ENCODE results near the gene RAB4B.

DNA sequence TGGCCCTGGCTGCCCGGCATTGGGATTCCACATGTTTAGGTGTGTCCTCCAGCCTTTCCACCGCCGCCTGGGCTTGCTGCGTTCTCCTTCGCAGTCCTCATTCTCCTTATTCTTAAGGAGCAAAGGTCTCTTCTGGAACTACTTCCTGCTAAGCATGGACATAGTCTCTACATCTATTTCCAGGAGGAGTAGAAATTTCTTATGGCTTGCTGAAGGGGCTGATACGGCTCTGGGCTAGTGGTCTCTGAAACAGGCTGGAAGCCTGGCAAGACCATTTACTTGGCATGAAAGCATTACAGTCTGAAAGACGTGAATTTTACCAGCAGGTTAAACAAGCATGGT lies 27.3 kb upstream of the PSMC4 start:
- RAMPAGE, long total RNA = start-site peak on the minus strand centred at position 92 of the sequence, 11 bp wide, 124 and 737 reads in 2 replicates
- RRBS = no CpG with 5 or more reads among the region's 7 CpGs
PRO-cap:
- standard = no peak
- CoPRO, capped RNA only, 2 experiments = no peak in any of the 2 experiments
- CoPRO, capped and uncapped RNA, 2 experiments = no peak in any of the 2 experiments
- CoPRO, uncapped RNA only, 2 experiments = no peak in any of the 2 experiments
CAGE:
- cytosol, long polyA plus RNA = no peak
- long polyA plus RNA = no peak
- nucleolus, long total RNA = no peak
- nucleus, long polyA plus RNA = no peak

DNA sequence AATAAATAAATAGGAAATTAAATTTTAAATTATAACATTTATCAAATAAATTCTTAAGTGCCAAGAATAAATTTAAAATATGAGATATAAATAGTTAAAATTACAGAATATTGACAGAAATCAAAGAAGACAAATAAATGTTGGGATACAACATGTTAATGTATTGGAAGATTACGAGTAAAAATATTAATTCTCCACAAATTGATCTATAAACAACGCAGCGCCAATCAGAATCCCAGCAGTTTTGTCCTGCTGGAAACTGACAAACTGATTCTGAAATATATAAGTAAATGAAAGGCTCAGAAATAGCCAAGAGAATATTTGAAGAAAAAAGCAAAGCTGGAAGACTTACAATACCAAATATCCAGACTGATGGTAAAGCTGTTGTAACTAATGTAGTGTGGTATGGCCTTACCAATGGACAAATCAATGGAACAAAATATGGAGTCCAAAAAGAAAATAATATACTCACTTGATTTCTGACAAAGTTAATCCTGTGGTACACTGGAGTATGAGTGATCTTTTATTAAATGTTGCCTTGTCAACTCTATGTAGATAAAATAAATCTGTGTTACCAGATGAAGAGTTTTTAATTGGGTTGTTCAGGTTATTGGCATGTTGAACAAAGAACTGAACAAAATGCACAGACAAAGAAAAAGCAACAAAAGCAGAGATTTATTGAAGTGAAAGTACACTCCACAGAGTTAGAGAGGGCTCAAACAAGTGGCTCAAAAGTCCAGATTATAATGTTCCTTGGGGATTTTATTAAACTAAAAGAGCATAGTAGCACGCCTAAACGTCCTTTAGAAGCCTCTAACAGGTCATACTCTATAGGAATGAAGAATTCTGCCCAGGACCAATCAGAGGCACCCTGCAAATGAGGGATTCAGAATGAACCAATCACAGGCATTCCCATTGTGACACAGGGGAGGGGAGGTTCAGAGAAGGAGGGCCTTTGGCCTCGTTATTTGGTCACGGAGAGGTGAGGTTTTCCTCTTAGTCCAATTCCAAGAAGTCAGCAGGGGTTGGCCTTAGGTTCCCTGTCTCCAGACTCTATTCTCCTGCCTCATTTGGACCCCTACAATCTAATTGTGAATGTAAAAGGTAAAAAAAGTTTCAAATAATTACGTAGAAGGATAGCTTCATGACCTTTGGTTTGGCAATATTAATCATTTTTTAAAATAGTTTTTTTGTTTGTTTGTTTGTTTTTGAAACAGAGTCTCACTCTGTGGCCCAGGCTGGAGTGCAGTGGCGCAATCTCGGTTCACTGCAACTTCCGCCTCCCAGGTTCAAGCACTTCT lies 12.7 kb downstream of the PSMC4 start:
- RAMPAGE, long total RNA = no peak
- RRBS = no CpG with 5 or more reads among the region's 11 CpGs
PRO-cap:
- standard = no peak
- CoPRO, capped RNA only, 2 experiments = no peak in any of the 2 experiments
- CoPRO, capped and uncapped RNA, 2 experiments = no peak in any of the 2 experiments
- CoPRO, uncapped RNA only, 2 experiments = peak in 2 of 2 experiments; most common plus-strand start position 529 of the sequence (in 1); most common minus-strand start position 269 of the sequence (in 1)
CAGE:
- cytosol, long polyA plus RNA = no peak
- long polyA plus RNA = no peak
- nucleolus, long total RNA = no peak
- nucleus, long polyA plus RNA = no peak

DNA sequence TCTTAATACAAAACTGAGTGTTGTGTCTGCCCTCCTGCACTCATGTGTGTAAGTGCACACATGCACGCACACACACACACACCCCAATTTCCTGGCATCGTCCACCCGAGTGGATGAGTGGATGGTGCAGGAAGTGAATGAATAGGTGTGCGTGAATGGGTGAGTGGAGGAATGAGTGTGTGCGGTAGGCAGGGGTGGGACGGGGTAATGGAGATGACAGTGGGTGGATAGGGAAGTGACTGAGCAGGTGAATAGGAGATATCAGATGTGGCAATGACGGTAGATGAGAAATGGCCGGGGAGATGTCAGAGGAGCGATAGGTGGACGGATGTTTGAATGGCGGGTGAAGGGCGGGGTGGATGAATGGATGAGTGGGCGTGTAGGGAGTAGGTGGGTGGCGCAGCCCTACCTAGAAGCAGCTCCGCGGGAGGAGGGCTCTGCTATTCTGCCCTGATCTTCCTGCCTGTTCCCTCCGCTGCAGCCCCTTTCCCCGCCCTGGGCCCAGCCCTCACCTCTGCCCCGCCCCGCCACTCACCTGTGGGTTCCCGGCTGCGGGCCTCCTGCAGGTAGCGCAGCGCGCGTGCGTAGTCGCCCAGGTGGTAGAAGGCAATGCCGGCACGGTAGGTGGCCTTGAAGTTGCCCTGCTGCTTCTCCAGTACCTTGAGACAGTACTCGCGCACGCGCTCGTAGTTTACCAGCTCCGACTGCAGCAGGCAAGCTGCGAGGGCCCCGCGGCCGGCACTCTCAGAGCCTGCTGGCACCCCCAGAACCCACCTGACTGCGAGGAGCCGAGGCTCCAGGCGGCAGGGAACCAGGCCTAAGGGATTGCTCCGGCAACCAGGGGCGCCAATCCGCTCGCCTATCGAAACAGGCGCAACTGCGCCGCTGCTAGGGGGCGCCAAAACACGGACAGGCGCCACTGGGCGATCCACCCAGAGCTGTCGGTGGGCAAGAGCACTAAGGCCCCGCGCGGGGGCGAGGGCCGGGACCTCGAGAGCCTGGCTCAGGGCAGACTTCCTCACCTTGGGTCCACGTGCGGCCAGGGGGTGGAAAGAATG lies 1.2 kb downstream of the TTC9B start:
- RAMPAGE, long total RNA = no peak
- RRBS = 13% methylated on average over 12 of the region's 64 CpGs
PRO-cap:
- standard = no peak
- CoPRO, capped RNA only, 2 experiments = no peak in any of the 2 experiments
- CoPRO, capped and uncapped RNA, 2 experiments = no peak in any of the 2 experiments
- CoPRO, uncapped RNA only, 2 experiments = peak in 1 of 2 experiments; most common plus-strand start position 836 of the sequence (in 1); most common minus-strand start position 693 of the sequence (in 1)
CAGE:
- cytosol, long polyA plus RNA = no peak
- long polyA plus RNA = no peak
- nucleolus, long total RNA = no peak
- nucleus, long polyA plus RNA = no peak

- RAMPAGE, long total RNA = no peak
- RRBS = no CpG with 5 or more reads among the region's 9 CpGs
PRO-cap:
- standard = no peak
- CoPRO, capped RNA only, 2 experiments = no peak in any of the 2 experiments
- CoPRO, capped and uncapped RNA, 2 experiments = no peak in any of the 2 experiments
- CoPRO, uncapped RNA only, 2 experiments = no peak in any of the 2 experiments
CAGE:
- cytosol, long polyA plus RNA = no peak
- long polyA plus RNA = no peak
- nucleolus, long total RNA = no peak
- nucleus, long polyA plus RNA = no peak
Observed at GRCh38 chr19:40355448-40355872, 7.0 kb downstream of the PLD3 start.

- RAMPAGE, long total RNA = no peak
- RRBS = no CpG with 5 or more reads among the region's 7 CpGs
PRO-cap:
- standard = no peak
- CoPRO, capped RNA only, 2 experiments = no peak in any of the 2 experiments
- CoPRO, capped and uncapped RNA, 2 experiments = no peak in any of the 2 experiments
- CoPRO, uncapped RNA only, 2 experiments = no peak in any of the 2 experiments
CAGE:
- cytosol, long polyA plus RNA = no peak
- long polyA plus RNA = no peak
- nucleolus, long total RNA = no peak
- nucleus, long polyA plus RNA = no peak
Observed at GRCh38 chr19:40443805-40443954, 455 bp downstream of the SERTAD3 start.

- RAMPAGE, long total RNA = no peak
- RRBS = 2% methylated on average over 9 of the region's 54 CpGs
PRO-cap:
- standard = bidirectional peak, plus-strand start at chr19:40570774, minus-strand start at chr19:40570545
- CoPRO, capped RNA only, 2 experiments = peak in 2 of 2 experiments; most common plus-strand start chr19:40570654 (in 1); most common minus-strand start chr19:40570565 (in 2)
- CoPRO, capped and uncapped RNA, 2 experiments = peak in 2 of 2 experiments; most common minus-strand start chr19:40570537 (in 1)
- CoPRO, uncapped RNA only, 2 experiments = no peak in any of the 2 experiments
CAGE:
- cytosol, long polyA plus RNA = no peak
- long polyA plus RNA = no peak
- nucleolus, long total RNA = no peak
- nucleus, long polyA plus RNA = no peak
Observed at GRCh38 chr19:40570315-40571253, 6.1 kb upstream of the SHKBP1 start.

DNA sequence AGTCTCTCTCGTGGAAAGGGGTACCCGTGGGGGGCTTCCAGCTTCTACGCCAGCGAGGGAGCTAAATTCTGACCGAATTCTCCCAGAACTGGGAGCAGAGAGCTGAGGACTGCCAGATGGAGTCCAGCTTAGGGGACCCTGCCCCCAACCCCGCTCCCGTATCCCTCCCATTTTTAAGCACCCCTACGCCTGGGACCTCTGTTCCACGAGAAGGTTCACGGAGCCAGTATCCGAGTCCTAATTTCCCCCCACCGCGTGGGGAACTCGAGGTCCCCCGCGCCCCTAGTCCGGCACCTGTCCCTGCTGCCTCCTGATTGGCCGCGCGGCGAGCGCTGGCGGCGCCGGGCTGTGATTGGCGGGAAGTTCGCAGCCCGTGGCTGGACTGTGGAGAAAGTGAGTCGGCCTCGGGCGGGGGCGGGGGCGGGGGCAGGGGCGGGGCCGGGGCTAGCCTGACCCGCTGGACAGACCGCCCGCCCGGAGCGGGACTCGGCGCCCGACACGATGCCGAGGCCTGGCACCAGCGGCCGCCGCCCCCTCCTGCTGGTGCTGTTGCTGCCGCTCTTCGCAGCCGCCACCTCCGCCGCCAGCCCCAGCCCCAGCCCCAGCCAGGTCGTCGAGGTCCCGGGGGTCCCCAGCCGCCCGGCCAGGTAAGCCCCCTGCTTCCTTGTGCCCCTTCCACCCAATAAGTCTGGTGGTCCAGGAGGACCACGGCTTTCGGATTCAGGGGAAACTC lies 4.3 kb upstream of the LTBP4 start:
- RAMPAGE, long total RNA = no peak
- RRBS = under 1% methylated on average over 13 of the region's 60 CpGs
PRO-cap:
- standard = bidirectional peak, plus-strand start at position 464 of the sequence, minus-strand start at position 302 of the sequence
- CoPRO, capped RNA only, 2 experiments = peak in 2 of 2 experiments; most common plus-strand start position 464 of the sequence (in 1); most common minus-strand start position 309 of the sequence (in 1)
- CoPRO, capped and uncapped RNA, 2 experiments = no peak in any of the 2 experiments
- CoPRO, uncapped RNA only, 2 experiments = peak in 1 of 2 experiments; most common plus-strand start position 499 of the sequence (in 1); most common minus-strand start position 210 of the sequence (in 1)
CAGE:
- cytosol, long polyA plus RNA = start-site peak on the plus strand centred at position 470 of the sequence, 60 bp wide, 63 and 58 reads in 2 replicates
- long polyA plus RNA = start-site peak on the plus strand centred at position 470 of the sequence, 59 bp wide, 29 and 65 reads in 2 replicates
- nucleolus, long total RNA = no peak
- nucleus, long polyA plus RNA = start-site peak on the plus strand centred at position 479 of the sequence, 46 bp wide, 276 and 98 reads in 2 replicates

GRCh38 chr19:40688781-40690092 lies 1.2 kb downstream of the NUMBL start:
- RAMPAGE, long total RNA = no peak
- RRBS = no CpG with 5 or more reads among the region's 24 CpGs
PRO-cap:
- standard = no peak
- CoPRO, capped RNA only, 2 experiments = no peak in any of the 2 experiments
- CoPRO, capped and uncapped RNA, 2 experiments = no peak in any of the 2 experiments
- CoPRO, uncapped RNA only, 2 experiments = no peak in any of the 2 experiments
CAGE:
- cytosol, long polyA plus RNA = no peak
- long polyA plus RNA = no peak
- nucleolus, long total RNA = no peak
- nucleus, long polyA plus RNA = no peak

DNA sequence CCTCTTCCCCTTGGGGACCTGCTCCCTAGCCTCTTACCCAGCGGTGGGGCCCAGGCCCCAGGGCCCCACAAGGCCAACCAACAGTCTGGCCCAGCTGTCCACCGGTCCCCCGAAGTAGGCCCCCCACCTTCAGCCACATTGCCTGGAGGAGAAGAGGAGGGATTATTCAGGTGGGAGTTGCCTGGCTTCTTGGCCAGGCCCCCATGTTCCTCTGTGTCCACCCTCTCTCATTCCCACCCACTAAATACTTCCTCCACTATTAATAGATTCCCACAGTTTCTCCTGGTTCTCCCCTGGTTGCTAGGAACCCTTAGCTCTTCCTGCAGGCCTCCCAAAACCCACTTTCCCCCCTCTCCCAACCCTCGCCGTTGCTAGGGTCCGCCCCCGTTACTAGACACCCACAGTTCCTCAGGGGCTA lies 2.2 kb downstream of the COQ8B start:
- RAMPAGE, long total RNA = no peak
- RRBS = no CpG with 5 or more reads among the region's 7 CpGs
PRO-cap:
- standard = no peak
- CoPRO, capped RNA only, 2 experiments = no peak in any of the 2 experiments
- CoPRO, capped and uncapped RNA, 2 experiments = no peak in any of the 2 experiments
- CoPRO, uncapped RNA only, 2 experiments = no peak in any of the 2 experiments
CAGE:
- cytosol, long polyA plus RNA = no peak
- long polyA plus RNA = no peak
- nucleolus, long total RNA = no peak
- nucleus, long polyA plus RNA = no peak

DNA sequence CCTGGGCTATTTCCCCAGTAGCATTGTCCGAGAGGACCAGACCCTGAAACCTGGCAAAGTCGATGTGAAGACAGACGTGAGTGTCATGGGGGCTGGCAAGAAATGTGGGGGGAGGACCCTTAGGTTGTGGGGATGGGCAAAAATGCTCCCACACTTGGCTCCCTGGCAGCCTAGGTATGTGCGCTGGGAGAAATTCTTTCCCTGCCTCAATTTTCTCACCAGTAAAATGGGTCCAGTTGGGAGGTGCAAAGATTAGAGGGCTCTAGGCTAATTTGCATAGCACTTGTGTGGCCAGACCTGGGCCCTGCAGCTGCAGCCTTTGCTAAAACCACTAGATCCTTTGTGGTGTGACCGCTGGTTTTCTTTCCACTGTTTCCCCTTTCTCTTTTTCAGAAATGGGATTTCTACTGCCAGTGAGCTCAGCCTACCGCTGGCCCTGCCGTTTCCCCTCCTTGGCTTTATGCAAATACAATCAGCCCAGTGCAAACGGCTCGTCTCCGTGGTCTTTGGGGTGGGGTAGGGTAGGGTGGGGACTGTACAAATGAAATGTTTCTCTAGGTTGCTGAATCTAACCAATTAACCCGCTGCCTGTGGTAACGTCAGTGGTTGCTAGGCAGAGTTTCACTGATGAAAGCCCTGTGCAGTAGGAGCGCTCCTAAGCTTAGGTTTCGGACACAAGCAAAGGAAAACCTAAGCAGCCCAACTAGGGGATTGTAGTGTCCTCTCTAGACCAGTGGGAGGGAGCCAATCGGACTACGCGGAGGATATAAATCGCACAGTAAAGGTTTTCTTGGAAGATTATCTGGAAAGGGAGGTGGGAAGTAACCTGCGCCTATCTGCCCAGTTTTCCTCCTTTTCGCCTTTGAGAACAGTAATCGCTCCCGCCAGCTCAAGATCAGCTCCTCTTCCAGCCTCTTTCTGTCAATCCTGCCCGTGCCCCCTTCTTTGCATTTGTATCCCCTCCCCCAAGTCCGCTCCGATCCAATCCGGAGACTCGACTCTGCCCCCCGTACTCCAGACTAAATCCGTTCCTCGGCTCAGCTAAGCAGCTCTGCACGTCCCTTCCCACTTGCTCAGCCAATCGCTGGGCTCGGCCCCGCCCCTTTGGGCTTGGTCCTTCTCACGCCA lies 679 bp upstream of the RAB4B start:
- RAMPAGE, long total RNA = no peak
- RRBS = no CpG with 5 or more reads among the region's 35 CpGs
PRO-cap:
- standard = bidirectional peak, plus-strand start at position 616 of the sequence, minus-strand start at position 456 of the sequence; bidirectional peak, plus-strand start outside the sequence, minus-strand start at position 920 of the sequence
- CoPRO, capped RNA only, 2 experiments = peak in 2 of 2 experiments; most common minus-strand start position 929 of the sequence (in 1)
- CoPRO, capped and uncapped RNA, 2 experiments = peak in 2 of 2 experiments; most common minus-strand start position 1,024 of the sequence (in 1)
- CoPRO, uncapped RNA only, 2 experiments = no peak in any of the 2 experiments
CAGE:
- cytosol, long polyA plus RNA = no peak
- long polyA plus RNA = no peak
- nucleolus, long total RNA = no peak
- nucleus, long polyA plus RNA = no peak

- RAMPAGE, long total RNA = start-site peak on the plus strand at chr19:40778231-40778303, 74 and 32 reads in 2 replicates
- RRBS = no CpG with 5 or more reads among the region's 51 CpGs
PRO-cap:
- standard = bidirectional peak, plus-strand start at chr19:40778247, minus-strand start at chr19:40777923; bidirectional peak, plus-strand start at chr19:40778723, minus-strand start at chr19:40778399
- CoPRO, capped RNA only, 2 experiments = peak in 2 of 2 experiments; most common plus-strand start chr19:40778250 (in 2)
- CoPRO, capped and uncapped RNA, 2 experiments = peak in 2 of 2 experiments; most common plus-strand start chr19:40778247 (in 1)
- CoPRO, uncapped RNA only, 2 experiments = no peak in any of the 2 experiments
CAGE:
- cytosol, long polyA plus RNA = start-site peak on the plus strand at chr19:40778266-40778280, 232 and 86 reads in 2 replicates
- long polyA plus RNA = start-site peak on the plus strand at chr19:40778266-40778275, 45 and 57 reads in 2 replicates
- nucleolus, long total RNA = no peak
- nucleus, long polyA plus RNA = start-site peak on the plus strand at chr19:40778266-40778286, 85 and 62 reads in 2 replicates
Observed at GRCh38 chr19:40778132-40779307, at the start of gene RAB4B. RAB4B (plus strand) TSS chr19:40778247.

GRCh38 chr19:40800362-40800666 lies 1.3 kb downstream of the EGLN2 start:
- RAMPAGE, long total RNA = no peak
- RRBS = 80% methylated on average over 4 of the region's 13 CpGs
PRO-cap:
- standard = no peak
- CoPRO, capped RNA only, 2 experiments = no peak in any of the 2 experiments
- CoPRO, capped and uncapped RNA, 2 experiments = no peak in any of the 2 experiments
- CoPRO, uncapped RNA only, 2 experiments = no peak in any of the 2 experiments
CAGE:
- cytosol, long polyA plus RNA = no peak
- long polyA plus RNA = no peak
- nucleolus, long total RNA = no peak
- nucleus, long polyA plus RNA = no peak

- RAMPAGE, long total RNA = no peak
- RRBS = no CpG with 5 or more reads among the region's 9 CpGs
PRO-cap:
- standard = no peak
- CoPRO, capped RNA only, 2 experiments = no peak in any of the 2 experiments
- CoPRO, capped and uncapped RNA, 2 experiments = no peak in any of the 2 experiments
- CoPRO, uncapped RNA only, 2 experiments = peak in 1 of 2 experiments; most common plus-strand start chr19:40803601 (in 1)
CAGE:
- cytosol, long polyA plus RNA = no peak
- long polyA plus RNA = no peak
- nucleolus, long total RNA = no peak
- nucleus, long polyA plus RNA = no peak
Observed at GRCh38 chr19:40803341-40804354, 4.7 kb downstream of the EGLN2 start.

DNA sequence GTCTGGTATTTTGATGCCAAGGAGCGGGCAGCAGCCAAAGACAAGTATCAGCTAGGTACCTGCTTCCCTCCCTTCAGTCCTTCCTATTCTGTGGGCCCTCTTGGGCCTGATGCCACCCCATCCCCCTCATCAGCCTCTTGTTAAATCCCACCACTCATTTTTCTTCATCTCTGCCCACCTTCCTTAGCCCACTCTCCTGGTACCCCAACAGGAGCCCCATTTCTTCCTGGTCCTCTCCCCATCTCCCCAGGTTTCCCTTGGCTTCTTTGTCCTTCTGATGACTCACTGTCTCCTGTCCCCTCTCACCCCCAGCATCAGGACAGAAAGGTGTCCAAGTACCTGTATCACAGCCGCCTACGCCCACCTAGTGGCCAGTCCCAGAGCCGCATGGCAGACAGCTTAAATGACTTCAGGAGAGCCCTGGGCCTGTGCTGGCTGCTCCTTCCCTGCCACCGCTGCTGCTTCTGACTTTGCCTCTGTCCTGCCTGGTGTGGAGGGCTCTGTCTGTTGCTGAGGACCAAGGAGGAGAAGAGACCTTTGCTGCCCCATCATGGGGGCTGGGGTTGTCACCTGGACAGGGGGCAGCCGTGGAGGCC lies 8.6 kb downstream of the EGLN2 start:
- RAMPAGE, long total RNA = no peak
- RRBS = no CpG with 5 or more reads among the region's 6 CpGs
PRO-cap:
- standard = no peak
- CoPRO, capped RNA only, 2 experiments = no peak in any of the 2 experiments
- CoPRO, capped and uncapped RNA, 2 experiments = no peak in any of the 2 experiments
- CoPRO, uncapped RNA only, 2 experiments = peak in 1 of 2 experiments; most common plus-strand start position 344 of the sequence (in 1)
CAGE:
- cytosol, long polyA plus RNA = no peak
- long polyA plus RNA = no peak
- nucleolus, long total RNA = no peak
- nucleus, long polyA plus RNA = no peak

DNA sequence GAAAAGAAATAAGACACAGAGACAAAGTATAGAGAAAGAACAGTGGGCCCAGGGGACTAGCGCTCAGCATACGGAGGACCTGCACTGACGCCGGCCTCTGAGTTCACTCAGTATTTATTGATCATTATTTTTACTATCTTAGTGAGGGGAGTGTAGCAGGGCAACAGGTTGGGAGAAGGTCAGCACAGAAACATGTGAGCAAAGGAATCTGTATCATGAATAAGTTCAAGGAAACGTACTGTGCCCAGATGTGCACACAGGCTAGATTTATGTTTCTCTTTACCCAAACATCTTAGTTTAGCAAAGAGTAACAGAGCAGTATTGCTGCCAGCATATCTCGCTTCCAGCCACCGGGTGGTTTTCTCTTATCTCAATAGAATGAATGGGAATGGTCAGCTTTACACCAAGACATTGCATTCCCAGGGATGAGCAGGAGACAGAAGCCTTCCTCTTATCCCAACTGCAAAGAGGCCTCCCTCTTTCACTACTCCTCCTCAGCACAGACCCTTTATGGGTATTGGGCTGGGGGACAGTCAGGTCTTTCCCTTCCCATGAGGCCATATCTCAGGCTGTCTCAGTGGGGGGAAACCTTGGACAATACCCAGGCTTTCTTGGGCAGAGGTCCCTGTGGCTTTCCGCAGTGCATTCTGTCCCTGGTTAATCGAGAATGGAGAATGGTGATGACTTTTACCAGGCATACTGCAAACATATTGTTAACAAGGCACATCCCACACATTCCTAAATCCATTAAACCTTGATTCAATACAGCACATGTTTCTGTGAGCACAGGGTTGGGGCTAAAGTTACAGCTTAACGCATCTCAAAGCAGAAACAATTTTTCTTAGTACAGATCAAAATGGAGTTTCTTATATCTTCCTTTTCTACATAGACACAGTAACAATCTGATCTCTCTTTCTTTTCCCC lies 40.5 kb upstream of the CYP2A7 start:
- RAMPAGE, long total RNA = no peak
- RRBS = no CpG with 5 or more reads among the region's 10 CpGs
PRO-cap:
- standard = no peak
- CoPRO, capped RNA only, 2 experiments = no peak in any of the 2 experiments
- CoPRO, capped and uncapped RNA, 2 experiments = no peak in any of the 2 experiments
- CoPRO, uncapped RNA only, 2 experiments = no peak in any of the 2 experiments
CAGE:
- cytosol, long polyA plus RNA = no peak
- long polyA plus RNA = no peak
- nucleolus, long total RNA = no peak
- nucleus, long polyA plus RNA = no peak

DNA sequence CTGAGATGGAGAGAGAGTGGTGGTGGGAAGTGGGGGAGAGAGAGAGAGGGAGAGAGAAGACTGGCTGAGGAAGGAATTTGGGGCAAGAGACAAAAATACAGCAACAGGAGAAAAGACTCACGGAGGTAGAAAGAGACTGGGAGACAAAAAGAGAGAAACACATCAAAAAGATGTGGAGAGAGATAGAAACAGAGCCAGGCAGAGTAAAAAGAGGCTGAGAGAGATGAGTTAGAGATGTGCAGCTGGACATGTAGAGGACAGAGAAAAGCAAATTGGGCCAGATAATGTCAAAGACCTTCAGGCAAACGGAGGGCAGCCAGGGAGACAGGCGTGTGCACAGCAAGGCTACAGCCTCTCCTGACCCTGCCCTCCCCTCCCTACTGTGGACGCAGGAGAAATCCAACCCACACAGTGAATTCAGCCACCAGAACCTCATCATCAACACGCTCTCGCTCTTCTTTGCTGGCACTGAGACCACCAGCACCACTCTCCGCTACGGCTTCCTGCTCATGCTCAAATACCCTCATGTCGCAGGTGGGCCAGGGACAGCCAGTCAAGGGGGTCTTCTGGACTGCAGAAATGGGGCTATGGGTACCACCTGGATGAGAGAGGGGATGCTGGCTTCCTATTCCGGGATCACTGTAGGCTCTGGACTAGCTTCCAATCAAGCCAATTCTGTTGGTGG lies 49.3 kb upstream of the CYP2B6 start:
- RAMPAGE, long total RNA = no peak
- RRBS = no CpG with 5 or more reads among the region's 10 CpGs
PRO-cap:
- standard = no peak
- CoPRO, capped RNA only, 2 experiments = no peak in any of the 2 experiments
- CoPRO, capped and uncapped RNA, 2 experiments = no peak in any of the 2 experiments
- CoPRO, uncapped RNA only, 2 experiments = no peak in any of the 2 experiments
CAGE:
- cytosol, long polyA plus RNA = no peak
- long polyA plus RNA = no peak
- nucleolus, long total RNA = no peak
- nucleus, long polyA plus RNA = no peak

DNA sequence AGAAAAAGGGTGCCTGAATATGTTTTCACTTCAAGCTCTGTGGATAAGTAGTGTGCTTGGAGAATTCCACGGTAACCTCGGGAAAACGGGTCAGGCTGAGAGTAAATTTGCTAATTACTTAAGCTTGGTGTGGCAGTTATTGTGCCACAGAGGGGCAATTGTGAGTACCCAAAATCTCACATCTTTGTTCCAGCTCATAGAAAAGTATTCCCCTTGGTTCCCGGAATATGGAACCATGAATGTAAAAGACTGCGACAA lies 36.3 kb upstream of the CYP2B6 start:
- RAMPAGE, long total RNA = no peak
- RRBS = no CpG with 5 or more reads among the region's 5 CpGs
PRO-cap:
- standard = no peak
- CoPRO, capped RNA only, 2 experiments = no peak in any of the 2 experiments
- CoPRO, capped and uncapped RNA, 2 experiments = no peak in any of the 2 experiments
- CoPRO, uncapped RNA only, 2 experiments = no peak in any of the 2 experiments
CAGE:
- cytosol, long polyA plus RNA = no peak
- long polyA plus RNA = no peak
- nucleolus, long total RNA = no peak
- nucleus, long polyA plus RNA = no peak

Data from K562 (cell line).